Hair follicle dermal papilla cell (primary cell): ENCODE data around the genes GPR141 and NME8.

GRCh38 chr7:36191233-36192035 is 38.4 kb downstream of the EEPD1 start:
- CAGE, long polyA plus RNA = no peak

DNA sequence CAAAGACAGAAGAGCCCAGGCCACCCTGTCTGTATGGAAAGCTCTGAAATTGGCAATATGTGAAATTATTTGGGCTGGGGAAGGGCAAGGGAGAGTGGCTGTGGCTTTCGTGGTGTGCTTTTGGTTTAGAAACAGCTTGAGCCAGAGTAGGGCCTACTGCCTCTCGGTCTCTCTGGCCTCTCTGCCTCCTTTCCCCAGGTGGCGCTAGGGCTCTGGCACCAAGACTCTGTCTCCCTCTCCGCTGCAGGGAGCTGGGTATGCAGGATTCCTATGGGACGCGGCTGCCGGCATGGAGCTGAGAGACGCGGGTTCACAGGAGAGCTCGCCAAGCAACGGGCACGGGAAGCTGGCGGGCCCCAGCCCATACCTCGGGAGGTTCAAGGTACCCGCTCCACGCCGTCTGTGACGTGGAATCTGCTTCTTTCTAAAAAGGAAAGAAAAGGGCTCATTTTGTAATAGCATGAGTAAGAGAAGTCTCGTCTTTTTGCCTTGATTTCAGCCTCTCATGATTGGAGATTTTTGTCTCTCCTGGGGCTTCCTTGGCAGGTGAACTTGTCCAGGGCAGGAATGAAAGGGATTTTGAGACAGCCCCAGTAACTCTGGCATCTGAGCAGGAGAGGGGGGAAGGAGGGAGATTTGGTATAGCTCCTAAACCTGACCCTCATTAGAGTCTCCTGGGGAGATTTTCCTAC is 82.5 kb downstream of the MATCAP2 start:
- CAGE, long polyA plus RNA = no peak

DNA sequence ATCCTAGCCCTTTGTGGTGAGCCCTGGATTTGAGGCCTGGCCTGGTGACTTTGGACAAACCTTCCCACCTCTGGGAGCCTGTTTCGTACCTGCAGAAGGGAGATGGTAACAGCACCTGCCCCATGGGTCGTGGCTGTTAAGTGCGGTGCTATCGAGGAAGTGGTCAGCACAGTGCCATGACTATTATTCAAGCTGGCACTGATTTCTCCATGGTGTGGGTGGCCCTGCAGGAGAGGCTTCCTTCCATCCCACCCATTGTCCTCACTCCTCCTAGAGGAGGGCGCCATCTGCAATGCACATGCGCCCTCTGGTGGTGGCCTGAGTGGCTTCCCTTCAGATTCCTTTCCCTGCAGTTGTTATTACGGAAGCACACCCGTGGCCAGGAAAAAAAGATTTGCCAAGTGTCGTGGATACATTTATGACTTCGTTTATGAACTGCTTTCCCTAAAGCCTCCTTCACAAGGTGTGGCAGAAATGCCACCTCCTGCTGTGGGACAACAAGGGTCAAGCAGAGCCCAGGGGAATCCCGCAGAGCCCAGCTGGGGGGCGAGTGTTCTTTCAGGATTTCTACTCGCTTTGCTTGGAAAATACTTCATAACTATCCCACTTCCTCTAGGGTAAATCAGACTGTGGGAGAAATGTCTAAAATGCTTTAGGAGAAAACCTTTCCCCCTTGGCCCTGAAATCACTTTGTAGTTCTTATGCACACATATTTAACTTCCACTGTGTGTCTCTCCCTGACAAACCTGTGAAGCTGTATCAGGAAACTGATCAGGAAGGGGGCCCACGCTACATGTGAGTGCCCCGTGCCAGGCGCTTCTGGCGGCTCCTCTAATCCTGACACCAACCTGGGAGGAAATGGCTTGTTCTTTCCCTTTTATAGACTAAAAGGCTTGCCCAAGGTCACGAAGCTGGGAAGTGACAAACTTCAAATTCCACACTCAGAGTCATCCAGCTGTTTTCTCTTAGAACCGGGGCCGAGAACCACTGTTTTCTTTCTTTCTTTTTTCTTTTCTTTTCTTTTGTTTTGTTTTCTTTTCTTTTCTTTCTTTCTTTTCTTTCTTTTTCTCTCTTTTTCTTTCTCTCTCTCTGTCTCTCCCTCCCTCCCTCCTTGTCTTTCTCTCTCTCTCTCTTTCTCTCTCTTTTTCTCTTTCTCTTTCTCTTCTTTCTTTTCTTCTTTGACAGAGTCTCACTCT is 75.3 kb downstream of the MATCAP2 start:
- CAGE, long polyA plus RNA = no peak

DNA sequence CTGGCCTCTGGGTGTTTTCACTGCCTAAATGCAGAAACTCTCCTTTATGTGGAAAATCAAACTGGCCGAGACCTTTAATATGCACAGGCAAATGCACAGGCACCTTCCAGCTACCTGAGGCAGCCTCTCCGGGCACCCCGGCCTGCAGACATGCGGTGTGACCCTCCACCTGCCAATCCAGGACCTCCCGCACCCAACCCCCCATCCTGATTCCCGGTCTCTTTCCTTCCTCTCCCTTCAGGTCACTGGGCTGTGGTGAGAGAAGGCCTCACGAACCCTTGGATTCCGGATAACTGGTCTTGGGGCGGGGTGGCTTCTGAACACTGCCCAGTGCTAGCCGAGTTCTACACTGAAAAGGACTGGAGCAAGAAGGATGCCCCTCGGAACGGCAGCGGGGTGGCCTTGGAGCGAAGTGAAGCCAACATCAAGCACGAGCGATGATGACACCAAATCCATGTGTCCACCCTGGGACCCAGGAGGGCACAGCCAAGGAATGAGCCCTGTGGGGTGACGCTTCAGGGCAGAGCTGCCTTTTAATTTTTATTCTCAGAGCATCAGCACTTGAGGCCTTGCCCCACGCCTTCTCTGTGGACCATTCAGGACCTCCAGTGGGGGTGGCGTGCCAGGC is 68.2 kb downstream of the MATCAP2 start:
- CAGE, long polyA plus RNA = no peak

GRCh38 chr7:36378448-36379127 is 11.1 kb upstream of the ANLN start:
- CAGE, long polyA plus RNA = no peak

GRCh38 chr7:36390802-36391001 is 1.0 kb downstream of the ANLN start:
- CAGE, long polyA plus RNA = no peak

DNA sequence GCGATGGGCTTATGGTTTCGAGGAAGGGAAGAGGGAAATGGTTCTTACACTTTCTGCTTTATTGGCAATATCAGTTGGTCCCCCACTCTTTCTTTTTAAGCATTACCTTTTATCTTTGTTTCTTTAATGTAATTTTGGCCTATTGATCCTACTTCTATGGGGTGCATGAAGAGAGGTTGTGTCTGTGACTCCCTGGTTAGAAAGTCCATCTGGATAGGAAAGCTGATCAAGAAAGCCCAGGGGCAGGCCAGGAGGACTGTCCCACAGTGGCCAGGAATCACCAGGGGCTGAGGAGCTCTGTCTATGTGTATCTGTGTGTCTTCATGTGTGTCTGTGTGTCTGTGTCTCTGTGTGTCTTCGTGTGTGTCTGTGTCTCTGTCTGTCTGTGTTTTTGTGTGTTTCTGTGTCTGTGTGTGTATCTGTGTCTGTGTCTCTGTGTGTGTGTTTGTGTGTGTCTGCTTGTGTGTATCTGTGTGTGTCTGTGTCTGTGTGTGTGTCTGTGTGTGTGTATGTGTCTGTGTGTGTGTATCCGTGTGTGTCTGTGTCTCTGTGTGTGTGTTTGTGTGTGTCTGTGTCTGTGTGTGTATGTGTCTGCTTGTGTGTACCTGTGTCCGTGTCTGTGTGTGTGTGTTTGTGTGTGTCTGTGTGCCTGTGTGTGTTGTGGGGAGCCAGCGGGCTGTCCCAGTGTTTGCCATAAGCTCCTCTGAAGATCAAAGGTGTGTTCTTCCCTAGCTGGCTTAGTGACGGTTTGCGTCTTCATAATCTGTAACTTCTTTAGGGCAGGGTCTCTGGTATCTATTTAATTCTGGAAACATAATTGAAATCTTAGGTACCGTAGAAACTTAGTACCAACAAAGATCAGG is 145.1 kb downstream of the ANLN start:
- CAGE, long polyA plus RNA = no peak

GRCh38 chr7:36661199-36661933 is 62.9 kb downstream of the AOAH start:
- CAGE, long polyA plus RNA = no peak

DNA sequence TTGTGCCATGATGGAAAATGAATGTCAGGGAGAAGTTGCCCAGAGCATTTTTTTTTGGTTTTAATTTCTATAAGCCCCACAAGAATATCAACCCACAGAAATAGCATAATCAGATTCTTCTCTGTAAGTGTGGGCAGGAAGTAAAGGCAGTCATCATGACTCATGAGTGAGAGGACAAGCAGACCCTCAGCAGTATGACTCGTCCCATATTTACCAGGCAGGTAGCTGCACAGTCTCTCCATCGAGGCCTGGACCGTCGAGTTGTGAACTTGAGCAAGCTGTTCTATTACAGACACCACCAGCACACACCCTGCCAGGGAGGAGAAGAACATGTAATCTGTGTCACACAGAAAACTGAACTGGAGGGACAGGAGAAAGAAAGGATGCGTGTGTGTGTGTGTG is 37.8 kb downstream of the AOAH start:
- CAGE, long polyA plus RNA = no peak

DNA sequence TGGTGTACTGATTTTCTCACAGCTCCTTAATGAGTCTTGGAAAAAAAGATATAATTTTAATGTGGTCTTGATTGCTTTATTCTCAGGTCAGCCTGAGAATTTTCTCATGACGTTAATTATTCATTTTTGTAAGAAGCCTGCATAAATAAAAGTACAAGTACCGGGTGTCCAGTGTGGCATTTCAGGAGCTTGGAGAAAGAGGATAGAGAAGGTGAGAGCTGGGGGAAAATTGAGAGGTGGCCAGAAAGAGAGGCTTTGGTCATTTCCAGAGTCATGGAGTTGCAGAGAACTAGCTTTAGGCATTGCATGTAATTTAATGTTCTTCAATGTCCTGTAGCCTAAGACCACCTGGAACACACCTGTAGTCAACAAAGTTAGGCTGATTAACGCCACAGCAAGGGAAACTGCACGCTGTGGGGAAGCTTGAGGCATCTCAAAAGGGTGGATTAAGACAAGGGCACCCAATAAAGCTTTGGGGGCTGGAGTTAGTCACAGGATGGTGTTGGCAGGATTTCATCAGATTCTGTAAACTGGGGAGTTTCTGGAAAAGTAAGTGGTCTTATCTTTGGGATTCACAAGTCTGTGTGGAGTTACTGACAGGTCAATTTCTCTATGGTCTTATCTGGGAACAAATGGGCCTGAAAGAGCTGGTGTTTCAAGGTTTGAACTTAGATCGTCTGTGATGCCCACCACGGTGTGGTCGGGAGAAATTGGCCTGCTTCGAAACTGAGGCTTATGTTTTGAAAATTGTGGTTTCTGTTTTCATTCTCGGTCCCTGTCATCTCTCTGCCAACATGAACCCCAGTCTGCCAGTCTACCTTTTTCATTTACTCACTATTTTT is 23.6 kb upstream of the AOAH start:
- CAGE, long polyA plus RNA = no peak

DNA sequence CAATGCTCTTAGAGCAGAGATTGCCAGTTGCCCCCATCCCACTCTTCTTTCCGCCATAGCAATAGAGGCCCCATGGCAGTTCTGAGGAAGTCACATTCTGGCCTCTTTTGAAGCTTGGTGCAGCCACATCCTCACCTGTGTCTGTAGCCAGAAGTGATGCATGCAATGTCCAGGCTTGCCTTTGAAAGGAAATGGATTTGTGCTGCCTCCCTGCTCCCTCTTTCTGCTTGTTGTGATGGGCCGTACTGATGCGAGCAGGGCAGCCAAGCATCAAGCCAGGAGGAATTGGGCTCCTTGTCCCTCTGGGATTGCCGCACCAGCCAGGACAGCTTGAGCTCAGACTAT is 65.4 kb upstream of the AOAH start:
- CAGE, long polyA plus RNA = no peak

- CAGE, long polyA plus RNA = no peak
Measured at GRCh38 chr7:37349922-37350681, 98.6 kb downstream of the ELMO1 start.

- CAGE, long polyA plus RNA = no peak
Measured at GRCh38 chr7:37535732-37536439, 87.2 kb upstream of the ELMO1 start.

DNA sequence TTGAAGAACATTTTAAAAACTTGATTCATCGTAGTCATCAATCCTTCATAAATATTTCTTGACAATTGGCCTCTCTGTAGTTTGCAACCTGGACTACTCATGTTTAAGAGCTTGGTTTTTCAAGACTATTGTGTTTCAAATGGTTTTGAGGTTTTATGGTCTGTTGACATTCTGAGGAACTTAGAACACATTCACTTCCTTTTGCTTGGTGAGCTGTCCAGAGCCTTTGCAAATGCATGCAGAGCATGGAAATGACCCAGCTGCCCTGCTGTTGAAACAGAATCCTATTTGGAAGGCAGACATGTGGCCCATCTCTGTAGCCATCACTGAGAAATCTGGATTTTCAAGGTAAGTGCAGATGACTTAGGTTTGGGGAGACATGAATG is at the start of gene GPR141:
Gene GPR141 (plus strand): TSS at position 211 of the 386 bp plus-strand sequence.
- CAGE, long polyA plus RNA = no peak

GRCh38 chr7:37848430-37849366 is at the start of gene NME8:
NME8 (plus strand) TSS chr7:37848597.
- CAGE, long polyA plus RNA = no peak

DNA sequence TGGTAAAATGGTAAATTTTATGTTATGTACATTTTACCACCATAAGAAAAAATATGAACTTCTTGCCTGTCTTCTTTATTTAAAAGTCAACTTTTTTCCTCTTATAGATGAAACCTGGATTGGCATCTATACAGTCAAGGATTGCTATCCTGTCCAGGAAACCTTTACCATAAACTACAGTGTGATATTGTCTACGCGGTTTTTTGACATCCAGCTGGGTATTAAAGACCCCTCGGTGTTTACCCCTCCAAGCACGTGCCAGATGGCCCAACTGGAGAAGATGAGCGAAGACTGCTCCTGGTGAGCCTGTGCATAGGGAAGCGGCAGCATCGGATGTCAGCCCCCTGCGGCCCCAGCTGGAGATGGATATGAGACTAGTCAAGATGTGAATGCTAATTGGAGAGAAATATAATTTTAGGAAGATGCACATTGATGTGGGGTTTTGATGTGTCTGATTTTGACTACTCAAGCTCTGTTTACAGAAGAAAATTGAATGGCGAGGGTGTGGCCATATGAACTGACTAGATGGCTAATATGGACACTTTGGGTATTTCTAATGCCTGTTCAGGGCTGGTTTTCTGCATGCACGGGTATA is 29.8 kb downstream of the EPDR1 start:
- CAGE, long polyA plus RNA = no peak

DNA sequence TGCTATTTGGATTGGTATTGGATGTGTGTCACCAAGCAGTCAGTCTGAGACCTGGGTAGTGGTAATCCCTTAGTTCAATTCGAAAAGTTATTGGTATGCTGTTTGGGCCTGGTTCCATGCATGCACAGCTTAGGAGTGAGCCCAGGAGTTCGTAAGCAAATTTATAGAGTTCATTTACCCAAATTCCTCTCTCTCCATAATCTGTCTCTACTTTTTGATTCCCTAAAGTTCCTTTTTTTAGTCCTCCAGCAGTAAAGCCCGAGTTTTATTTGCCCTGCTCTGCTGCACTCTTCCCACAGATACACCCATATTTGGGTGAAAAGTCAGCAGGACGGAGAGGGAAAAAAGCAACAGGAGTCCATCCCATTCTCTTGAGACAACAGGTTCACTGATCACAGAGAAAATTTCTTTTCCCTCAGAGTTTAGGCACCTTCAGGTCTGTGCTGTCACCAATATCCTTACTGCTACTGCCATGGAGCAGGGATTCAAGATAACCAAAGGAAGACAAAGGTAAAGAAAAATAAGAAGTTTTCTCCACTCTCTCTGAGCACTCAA is 82.5 kb downstream of the EPDR1 start:
- CAGE, long polyA plus RNA = no peak

GRCh38 chr7:38306792-38307335 is 128.8 kb downstream of the STARD3NL start:
- CAGE, long polyA plus RNA = no peak

DNA sequence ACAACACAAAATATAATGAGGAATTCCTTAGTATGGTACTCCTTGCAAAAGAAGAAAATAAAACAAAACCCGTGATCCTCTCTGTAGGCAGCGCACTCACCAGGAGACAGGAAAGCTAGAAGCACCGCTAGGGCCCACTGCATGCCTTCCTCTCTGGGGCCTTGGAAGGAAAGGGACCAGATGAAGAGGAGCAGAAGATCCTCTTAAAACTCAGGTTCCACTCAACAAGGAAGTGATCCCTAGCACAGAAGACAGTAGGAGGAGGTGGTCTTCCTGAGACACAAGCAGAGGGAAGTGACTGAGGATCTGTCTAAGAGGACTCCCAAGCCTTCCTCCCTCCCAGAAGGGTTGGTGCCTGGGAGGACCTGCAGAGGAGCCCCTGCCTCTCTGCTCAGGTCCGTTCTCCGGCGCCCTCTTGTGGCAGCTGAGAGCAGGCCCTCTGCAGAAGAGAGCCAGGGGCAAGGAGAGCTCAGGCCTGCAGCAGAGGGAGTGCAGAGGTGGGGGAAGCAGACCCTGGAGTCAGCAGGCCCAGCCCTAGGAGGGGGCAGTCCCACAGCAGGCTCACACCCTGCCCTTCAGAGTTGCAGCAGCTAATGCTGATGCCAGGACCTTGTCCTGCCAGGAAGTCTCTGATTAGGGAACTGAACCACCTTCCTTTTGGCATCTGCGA is 185.3 kb downstream of the STARD3NL start:
- CAGE, long polyA plus RNA = no peak

- CAGE, long polyA plus RNA = no peak
Measured at GRCh38 chr7:39793603-39794478, 156.2 kb upstream of the CDK13 start.